Mammary epithelial cell (primary cell): ENCODE measurements around a stretch of chr2.

- CAGE, long polyA plus RNA, result no peak
- RRBS, result no CpG with 5 or more reads among the region's 4 CpGs
Observed at GRCh38 chr2:32428199-32428626, 71.4 kb downstream of the BIRC6 start.

DNA sequence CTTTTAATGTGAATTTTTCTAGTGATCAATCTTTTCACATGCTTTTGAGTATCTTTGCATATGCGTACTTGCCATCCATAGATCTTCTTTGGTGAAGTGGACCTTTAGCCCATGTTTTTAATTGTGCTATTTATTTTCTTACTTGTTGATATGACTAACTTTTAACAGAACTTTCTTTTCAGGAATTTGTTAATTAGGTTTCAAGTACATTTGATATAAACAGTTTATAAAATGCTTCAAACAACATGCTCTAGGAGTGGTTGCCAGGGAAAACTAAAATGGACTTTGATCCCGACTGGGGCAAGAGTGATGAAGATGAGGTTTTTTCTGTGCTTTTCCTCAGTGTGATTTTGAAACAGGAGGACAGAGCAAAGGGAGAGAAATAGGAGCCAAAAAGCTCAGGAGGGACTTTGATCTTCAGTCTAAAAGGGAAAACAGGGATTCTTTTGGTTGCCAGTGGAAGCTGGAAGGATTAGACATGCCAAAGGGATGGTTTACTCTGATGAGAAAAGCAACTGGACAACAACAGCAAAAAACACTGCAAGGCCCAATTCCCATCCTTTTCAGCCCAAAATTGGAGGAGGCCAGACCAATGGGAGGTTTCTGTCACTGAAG lies 95.4 kb downstream of the LTBP1 start:
- CAGE, long polyA plus RNA, result no peak
- RRBS, result no CpG with 5 or more reads among the region's 2 CpGs

- CAGE, long polyA plus RNA, result no peak
- RRBS, result no CpG with 5 or more reads among the region's 6 CpGs
Observed at GRCh38 chr2:36097313-36097832, 258.2 kb upstream of the CRIM1 start.

GRCh38 chr2:36397711-36398155 lies 42.2 kb downstream of the CRIM1 start:
- CAGE, long polyA plus RNA, result no peak
- RRBS, result no CpG with 5 or more reads among the region's 5 CpGs

DNA sequence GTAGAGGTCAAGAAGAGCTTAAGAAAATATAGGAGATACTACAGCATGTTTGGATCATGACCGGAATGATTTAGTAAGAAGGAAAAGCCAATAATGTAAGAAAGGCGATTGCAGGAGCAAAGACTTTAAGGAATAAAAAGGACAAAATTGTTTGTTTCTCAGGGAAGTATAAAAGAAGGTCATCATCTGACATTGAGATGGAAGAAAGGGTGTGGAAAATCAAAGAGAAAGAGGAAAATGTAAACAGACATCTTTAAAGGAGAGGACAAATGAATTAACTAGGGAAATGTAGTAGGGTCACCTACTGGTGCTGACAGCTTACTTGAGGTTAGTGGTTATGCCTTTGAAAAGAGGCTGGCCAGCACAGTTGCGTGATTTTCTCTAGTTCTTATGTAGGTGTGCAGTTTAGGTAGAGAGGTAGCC lies 44.1 kb downstream of the CRIM1 start:
- CAGE, long polyA plus RNA, result no peak
- RRBS, result no CpG with 5 or more reads among the region's 3 CpGs

DNA sequence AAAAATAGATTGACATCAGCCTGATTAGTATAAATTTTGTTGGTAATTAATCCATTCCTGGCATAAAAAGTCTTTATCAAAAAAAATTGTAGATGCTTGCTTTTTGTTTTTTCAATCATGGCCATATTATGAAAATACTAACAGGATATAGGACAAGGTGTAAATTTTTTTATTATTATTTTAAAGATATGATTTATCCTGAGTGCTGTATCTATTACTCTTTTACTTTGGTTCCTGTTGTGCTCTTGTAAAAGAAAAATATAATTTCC lies 47.3 kb downstream of the FEZ2 start:
- CAGE, long polyA plus RNA, result no peak

DNA sequence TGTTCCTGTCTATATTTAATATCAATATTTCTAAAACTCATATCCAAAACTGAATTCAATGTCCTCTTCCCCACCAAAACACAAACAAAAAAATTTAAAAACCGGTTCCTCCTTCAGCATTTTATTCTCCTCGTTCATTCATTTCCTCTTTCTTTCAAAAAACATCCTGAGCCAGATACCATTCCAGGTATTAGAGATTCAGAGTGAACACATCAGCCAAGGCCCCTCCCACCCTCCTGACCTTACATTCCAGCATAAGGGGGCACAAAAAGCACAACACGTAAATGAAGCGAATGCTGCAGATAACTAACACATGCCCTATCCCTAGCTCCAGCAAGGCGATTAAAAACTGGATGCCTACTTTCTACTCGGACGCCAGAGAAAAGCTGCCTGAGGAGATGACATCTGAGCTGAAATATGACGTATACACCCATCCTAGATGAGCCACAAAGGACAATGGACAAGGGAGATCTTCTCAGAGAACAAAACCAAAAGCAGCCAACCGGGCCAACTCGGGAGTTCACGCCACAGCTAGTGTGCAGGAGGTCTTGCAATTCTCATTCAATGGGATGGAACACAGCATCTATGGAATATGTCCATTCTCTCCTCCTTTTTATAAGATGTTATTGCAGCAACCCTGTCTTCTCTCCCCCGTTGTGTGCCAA lies 33.6 kb downstream of the FEZ2 start:
- CAGE, long polyA plus RNA, result no peak
- RRBS, result no CpG with 5 or more reads among the region's 12 CpGs

DNA sequence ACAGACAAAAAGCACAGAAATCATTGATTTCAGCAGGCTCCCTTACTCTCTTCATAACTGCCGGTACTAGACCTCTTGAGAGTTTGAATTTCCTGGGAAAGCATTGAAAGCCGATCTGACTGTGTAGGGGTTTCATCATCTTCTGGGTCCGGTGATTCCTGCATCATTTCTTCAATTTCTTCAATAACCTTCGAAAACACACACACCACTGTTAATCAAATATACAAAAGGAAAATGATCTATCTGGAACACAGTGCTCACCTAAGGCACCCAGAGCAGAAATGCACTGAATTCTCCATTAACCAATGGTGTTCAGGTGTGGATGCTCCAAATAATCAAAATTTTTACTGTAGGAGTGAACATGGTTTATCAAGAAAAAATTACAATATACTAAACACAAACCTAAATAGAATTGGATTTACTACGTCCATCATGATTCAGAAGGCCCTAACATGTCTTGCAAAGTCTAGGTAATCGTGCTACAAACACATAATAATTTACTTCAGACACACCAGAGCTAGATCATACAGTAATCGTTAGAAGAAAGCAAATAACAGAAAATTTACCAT lies 16.6 kb downstream of the FEZ2 start:
- CAGE, long polyA plus RNA, result no peak
- RRBS, result 99% methylated on average over 2 of the region's 7 CpGs

DNA sequence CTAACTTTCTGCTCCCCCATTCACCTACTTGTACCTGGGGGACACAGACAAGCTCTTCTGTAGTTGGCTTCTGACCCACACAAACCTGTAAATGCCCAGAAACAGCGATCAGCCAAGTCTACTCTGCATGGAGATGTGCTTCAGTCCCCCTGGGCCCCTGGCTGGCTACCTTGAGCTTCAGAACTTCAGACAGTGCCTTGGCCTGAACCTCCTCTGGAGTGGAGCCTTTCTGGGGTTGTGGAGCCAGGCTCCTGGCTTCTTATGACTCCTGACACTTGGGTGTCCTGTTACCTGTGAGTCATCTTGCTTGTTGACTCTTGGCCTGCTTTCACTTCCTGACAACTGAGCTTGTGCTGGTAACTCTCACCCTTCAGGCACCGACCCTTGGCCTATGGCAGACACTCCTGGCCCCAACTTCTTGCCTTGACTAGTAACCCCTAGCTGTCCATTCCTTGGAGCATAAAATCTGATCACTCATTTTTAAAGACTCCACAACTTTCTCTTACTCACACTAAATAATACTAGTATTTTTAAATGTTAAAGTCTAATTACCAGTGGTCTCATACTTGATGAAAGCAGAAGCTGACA lies 46.5 kb upstream of the VIT start:
- CAGE, long polyA plus RNA, result no peak
- RRBS, result no CpG with 5 or more reads among the region's 2 CpGs

GRCh38 chr2:36820747-36821270 lies 124.3 kb downstream of the VIT start:
- CAGE, long polyA plus RNA, result no peak
- RRBS, result no CpG with 5 or more reads among the region's 4 CpGs

- CAGE, long polyA plus RNA, result no peak
- RRBS, result no CpG with 5 or more reads among the region's 3 CpGs
Observed at GRCh38 chr2:36869327-36870015, 96.9 kb downstream of the STRN start.

DNA sequence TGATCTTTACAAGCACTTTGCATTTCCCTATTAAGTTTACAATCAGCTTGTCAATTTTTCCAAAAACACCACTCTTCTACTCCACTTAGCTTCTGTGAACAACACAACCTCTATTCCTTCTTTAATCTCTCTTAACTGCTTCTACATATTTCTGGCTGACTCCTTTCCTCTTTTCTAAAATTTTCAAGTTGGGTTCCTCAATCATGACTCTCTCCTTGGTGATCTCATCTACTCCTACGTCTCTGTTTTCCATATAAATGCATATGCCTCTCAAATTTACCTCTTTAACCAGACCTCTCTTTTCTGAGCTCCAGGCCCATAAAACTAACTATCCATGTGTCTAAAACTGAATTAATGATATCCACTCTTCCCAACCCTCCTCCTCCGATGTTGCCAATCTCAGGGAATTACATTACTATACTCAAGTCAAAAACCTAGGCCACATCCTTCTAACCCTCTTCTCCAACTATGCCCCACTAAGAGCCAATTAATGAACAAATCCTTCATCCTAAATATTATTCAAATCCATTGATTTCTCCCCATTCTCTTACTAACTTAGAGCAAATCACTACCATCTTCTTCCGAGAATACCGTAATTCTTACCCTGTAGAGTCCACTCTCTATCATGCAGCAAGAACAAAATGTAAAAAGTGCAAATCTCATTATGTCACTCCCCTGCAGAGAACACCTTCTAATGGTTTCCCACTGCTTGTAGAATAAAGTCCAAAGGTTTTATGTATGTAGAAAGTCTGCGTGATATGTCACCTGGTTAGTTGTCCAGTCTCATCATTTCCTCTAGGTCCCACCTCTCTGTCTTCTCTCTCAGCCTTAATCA lies 48.4 kb downstream of the HEATR5B start:
- CAGE, long polyA plus RNA, result no peak
- RRBS, result no CpG with 5 or more reads among the region's 5 CpGs

DNA sequence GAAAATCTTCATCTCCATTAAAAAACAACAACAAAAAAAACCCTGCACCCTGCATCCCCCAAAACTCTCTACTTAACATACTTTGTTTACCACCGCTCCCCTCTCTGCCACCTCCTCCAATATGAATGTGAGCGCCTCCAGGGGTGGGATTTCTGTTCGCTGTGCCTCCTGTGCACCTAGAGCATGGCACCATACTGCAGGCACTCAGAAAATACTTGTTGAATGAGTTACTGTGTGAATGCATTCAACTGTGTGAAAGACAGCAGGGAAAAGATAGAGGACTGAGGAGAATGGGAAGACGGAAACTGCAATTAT lies 4.6 kb downstream of the CEBPZ start:
- CAGE, long polyA plus RNA, result no peak
- RRBS, result no CpG with 5 or more reads among the region's 4 CpGs

- CAGE, long polyA plus RNA, result no peak
- RRBS, result 2% methylated on average over 3 of the region's 31 CpGs
Observed at GRCh38 chr2:37231853-37232471, 504 bp downstream of the NDUFAF7 start.

- CAGE, long polyA plus RNA, result no peak
- RRBS, result no CpG with 5 or more reads among the region's 16 CpGs
Observed at GRCh38 chr2:37375969-37377232, 32.0 kb downstream of the QPCT start.

DNA sequence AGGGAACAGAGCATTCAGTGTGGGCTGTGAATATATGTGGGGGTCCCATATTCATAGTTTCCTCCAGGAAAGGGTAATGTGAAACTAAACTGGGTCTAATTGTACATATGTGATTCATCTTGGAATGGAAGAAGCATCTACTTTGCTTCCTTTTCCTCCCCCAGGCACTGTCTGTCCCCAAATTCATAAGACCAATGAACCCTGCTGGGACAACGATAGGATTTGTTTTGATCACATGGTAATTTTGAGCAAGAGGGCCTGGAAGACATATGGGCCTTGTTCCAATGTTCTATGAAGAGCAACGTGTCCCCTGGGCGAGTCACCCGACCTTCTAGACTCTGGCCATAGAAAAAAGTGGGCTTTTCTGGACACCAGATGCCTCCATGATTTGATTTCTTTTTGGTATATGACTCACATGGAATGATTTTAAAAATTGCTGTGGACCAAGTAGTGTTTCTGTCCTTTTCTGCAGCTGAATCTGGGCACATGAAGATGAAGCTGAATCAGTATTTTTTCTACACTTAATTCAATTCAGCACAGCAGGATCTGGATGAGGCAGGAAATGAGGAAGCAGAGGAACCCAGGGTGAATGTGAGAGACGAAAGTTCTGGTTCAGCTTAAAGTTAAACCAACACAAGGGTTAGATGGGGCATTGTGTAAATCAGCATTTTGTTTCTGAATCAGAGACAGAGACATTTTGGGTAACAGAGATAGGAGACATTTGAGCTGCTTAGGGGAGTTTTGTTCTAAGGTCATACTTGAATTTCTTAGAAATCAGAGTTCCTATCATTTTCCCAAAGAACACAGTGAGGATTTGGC lies 104.9 kb downstream of the CDC42EP3 start:
- CAGE, long polyA plus RNA, result no peak
- RRBS, result no CpG with 5 or more reads among the region's 5 CpGs

- CAGE, long polyA plus RNA, result no peak
- RRBS, result no CpG with 5 or more reads among the region's 1 CpG
Observed at GRCh38 chr2:37569233-37569535, 102.3 kb downstream of the CDC42EP3 start.

DNA sequence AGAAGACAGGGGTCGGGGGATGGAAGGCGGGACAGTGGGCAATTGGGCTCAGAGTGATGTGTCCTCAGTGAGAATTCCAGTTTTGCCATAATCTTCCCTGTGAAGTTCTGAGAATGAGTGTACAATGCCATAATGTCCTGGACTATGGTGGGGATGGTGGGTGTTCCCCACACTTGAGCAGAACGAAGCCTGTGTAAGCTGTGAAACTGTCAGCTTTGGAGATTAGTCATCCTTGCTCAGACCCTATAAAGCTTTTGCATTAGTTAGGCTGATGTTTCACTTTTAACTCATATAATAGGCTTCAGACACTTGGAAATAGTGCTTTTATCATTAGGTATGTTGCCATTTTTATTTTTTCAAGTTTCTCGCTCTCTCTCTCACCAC lies 47.4 kb downstream of the CDC42EP3 start:
- CAGE, long polyA plus RNA, result no peak
- RRBS, result no CpG with 5 or more reads among the region's 4 CpGs

DNA sequence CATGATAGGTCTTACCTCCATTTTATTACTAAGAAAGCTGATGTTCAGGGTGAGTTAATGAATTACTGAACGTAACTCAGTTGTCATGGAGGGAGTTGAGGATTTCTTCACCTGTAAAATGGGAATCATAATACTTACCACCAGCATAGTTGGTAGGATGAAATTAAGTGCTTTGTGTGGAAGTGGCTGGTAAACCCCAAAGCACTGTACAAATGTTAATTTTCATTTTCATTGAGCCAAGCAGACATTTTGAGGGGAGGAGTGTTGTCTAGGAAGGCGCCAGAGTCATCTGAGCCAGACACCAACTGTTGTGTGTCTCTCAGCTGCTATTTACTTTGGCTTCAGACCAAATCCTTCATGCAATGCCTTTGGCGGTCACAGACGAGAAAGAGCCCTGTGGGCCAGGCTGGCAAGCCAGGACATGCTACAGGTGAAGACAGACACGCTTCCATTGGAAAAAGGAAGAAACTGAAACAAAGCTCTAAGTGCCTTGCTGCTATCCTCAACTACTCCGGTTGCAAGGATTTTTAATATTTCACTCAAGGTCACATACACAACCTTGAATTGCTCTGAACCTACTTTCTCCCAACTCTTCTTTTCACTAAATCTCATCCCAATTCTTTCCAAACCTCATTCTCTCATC lies 115.4 kb upstream of the CDC42EP3 start:
- CAGE, long polyA plus RNA, result no peak
- RRBS, result no CpG with 5 or more reads among the region's 6 CpGs

DNA sequence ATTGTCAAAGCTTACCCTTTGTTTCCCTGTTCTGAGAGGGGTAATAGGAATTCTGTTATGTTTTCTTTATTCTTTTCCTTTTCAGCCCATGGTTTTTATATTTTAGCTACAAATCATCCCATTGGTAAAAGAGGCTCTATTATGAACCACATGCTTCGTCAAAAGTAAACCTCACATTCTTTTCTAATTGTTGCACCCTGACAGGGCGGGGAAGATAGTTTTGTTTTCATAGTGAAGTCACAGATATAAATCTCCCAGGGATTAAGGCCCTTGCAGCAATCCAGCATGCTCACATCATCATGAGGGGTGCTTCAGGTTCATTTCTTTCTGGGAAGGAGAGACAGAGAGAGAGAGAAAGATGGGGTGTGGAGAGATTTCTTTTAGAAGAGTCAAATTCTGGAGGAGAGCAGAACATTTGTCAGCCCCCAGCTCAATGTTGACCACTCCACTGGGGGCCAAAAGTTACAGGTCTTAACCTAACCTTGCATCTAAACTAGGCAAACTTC lies 124.5 kb upstream of the CDC42EP3 start:
- CAGE, long polyA plus RNA, result no peak
- RRBS, result no CpG with 5 or more reads among the region's 2 CpGs